Measurements from ENCODE around the gene CLIP2.

GRCh38 chr7:73319745-73320100 lies 8.2 kb downstream of the TRIM50 start:
- PRO-cap: no peak

GRCh38 chr7:73357777-73358976 lies 30.2 kb downstream of the FKBP6 start:
- PRO-cap: no peak

DNA sequence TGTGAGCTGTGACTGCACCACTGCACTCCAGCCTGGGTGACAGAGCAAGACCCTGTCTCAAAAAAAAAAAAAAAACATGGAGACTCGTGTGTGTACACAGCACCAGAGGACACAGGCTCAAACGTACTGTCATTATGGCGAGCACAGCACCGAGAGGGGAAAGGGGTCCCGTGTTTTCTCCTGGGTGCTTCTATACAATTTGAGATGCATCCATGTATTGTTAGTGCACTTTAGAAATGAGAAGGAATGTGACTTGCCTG lies 35.0 kb downstream of the FKBP6 start:
- PRO-cap: no peak

DNA sequence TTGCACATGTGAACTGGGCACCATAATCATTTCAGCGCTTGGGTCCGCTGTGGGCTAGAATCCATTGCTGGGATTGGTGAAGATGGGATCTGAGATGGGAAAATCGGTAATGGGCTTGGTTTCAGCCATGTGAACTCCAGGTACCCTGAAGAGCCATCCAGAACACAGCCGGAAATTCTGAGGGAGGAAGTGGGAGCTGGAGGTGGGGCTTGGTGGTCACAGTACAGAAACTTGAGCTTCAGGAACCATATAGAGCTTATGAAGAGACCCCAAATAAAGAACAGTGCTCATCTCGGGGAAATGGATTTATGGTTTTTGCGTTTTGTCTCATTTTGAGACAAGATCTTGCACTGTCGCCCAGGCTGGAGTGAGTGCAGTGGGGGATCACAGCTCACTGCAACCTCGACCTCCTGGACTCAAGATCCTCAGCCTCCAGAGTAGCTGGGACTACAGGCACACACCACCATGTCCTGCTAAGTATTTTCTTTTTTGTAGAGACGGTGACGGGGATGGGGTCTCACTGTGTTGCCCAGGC lies 3.5 kb upstream of the BAZ1B start:
- PRO-cap: no peak

DNA sequence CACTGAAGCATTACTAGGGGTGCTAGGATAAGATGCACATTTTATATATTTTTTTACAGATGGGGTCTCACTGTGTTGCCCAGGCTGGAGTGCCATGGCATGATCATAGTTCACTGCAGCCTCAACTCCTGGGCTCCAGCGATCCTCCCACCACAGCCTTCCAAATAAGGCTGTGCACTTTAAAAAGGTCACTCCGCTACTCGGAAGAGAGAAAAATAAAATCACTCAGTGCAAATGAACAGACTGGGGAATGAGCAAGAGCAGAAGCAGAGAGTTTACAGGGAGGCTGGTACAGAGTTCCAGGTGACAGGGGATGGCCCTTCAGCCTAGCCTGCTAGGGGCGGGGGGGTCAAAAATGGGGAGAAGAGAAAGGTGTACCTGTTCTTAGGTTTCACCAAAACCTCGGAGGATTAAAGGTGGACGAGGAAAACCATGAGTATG lies 1.8 kb downstream of the BCL7B start:
- PRO-cap: no peak

- PRO-cap: no peak
Measured at GRCh38 chr7:73577544-73577989, 812 bp downstream of the TBL2 start.

GRCh38 chr7:73701391-73701867 lies 18.0 kb downstream of the BUD23 start:
- PRO-cap: no peak

- PRO-cap: no peak
Measured at GRCh38 chr7:73766660-73767350, 3.3 kb downstream of the CLDN3 start.

- PRO-cap: no peak
Measured at GRCh38 chr7:73871274-73871830, 10.4 kb downstream of the TMEM270 start.

DNA sequence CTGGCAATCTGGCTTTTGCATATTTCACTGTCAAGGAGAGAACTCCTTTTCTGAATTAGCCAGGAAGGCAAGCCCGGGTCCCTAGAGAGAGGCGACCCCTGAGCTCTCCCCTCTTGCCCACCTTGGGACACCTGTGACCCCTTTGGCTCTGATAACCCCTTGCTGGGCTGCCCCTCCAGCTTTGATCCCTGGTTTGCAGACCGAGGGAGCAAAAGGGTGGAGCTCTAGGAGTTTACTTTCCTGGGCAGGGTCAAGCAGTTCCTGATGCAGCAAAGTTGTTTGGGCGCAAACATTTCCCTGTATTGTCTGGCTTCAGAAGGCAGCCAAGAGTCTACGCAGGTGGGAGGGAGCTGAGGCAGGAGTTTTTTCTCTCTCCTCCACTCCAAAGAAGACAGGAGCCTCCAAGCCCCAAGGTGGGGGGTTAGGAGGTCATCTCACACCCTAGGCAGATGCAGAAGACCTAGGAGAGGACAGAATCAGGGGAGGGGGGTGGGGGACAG lies 20.4 kb downstream of the TMEM270 start:
- PRO-cap: no peak

GRCh38 chr7:73978867-73979565 lies 49.0 kb upstream of the ELN start:
- PRO-cap: no peak

DNA sequence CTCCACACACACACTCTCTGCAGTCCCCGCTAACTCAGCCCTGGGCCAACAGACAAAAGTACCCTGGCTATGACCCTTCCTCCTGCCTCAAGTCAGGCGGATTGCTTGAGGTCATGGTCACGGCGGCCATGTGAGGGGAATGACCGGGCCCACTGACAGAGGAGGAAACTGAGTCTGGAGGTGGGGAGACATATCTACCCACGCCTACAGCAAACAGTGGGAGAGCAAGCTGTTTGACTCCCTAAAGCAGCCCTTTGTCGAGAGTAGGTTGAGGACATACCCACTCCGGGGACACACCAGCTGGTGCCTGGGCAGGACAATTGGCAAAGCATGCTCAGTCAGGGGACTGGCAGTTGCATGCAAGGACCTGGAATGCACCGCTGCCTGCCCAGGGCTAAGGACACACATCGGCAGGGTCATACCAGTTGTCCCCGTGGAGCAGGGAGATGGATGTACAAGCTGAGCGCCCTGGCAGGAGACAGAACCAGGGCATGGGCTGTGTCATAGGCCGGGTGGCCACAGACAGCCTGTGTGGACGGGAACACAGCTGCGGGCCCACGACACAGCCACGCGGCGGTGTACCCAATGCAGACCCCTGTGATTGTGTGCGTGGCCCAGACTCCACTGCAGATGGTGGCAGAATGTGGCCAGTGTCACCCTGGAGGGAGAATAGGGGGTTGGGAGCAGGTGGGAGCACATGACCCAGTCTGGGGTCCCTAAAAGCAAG lies 18.3 kb upstream of the ELN start:
- PRO-cap: no peak

- PRO-cap: no peak
Measured at GRCh38 chr7:74026540-74027206, 1.3 kb upstream of the ELN start.

GRCh38 chr7:74029813-74030556 lies 2.0 kb downstream of the ELN start:
- PRO-cap: bidirectional peak, plus-strand start at chr7:74030197, minus-strand start at chr7:74030023

- PRO-cap: no peak
Measured at GRCh38 chr7:74035155-74035577, 7.2 kb downstream of the ELN start.

DNA sequence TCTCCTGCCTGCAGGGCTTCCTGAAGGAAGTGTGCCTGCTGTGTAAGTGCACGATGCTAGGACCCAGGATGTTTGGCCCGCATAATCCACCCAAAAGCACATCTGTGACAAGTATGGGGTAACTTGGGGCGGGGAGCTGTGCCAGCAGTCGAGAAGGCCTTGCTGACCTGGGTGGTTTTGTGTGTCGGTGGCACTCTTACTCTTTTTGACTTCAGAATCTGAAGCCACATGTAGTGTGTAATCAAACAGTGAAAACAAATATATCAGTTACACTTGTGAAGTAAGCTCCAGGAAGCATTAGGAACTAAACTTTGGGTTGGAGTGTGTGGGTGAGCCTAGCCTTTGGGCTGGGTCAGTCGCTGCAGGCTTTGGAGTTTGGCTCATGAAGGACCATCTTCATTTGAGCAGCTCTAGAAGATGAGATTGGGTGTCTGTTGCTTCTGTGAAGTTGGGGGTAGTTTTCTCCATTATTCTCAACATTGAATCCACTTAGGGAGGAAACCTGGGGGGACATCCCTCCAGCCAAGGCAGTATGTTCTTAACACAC lies 14.3 kb downstream of the EIF4H start:
- PRO-cap: no peak

- PRO-cap: no peak
Measured at GRCh38 chr7:74189183-74190031, 15.3 kb downstream of the EIF4H start.

DNA sequence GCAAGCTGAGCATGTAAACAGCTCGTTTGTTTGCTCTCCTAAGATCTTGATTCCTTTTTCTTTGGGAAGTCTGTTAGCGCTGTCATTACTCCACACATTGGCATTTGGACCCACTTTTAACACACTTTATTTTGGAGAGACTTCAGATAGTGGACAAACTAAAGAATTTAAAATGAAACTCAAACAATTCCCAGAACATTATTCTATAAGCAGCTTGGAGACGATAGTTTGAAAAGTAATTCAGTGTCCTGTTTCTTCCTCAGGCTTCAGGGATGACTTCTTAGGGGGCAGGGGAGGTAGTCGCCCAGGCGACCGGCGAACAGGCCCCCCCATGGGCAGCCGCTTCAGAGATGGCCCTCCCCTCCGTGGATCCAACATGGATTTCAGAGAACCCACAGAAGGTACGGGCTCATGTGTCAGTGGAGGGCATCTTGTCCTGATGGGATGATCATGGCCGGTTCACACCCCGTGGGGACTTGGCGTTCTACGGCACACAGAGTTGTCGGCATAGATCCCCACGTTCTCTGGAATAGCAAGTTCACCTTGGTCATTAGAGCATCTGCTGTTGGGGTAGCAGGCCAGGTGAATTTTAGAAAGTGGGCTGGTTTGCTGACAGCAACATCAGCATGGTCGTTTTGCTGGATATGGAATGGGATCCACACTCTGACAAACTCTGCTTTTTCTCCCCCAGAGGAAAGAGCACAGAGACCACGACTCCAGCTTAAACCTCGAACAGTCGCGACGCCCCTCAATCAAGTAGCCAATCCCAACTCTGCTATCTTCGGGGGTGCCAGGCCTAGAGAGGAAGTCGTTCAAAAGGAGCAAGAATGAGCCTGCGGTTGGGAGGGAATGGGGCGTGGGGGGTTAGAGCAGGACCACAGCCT lies 15.1 kb upstream of the LAT2 start:
- PRO-cap: no peak

DNA sequence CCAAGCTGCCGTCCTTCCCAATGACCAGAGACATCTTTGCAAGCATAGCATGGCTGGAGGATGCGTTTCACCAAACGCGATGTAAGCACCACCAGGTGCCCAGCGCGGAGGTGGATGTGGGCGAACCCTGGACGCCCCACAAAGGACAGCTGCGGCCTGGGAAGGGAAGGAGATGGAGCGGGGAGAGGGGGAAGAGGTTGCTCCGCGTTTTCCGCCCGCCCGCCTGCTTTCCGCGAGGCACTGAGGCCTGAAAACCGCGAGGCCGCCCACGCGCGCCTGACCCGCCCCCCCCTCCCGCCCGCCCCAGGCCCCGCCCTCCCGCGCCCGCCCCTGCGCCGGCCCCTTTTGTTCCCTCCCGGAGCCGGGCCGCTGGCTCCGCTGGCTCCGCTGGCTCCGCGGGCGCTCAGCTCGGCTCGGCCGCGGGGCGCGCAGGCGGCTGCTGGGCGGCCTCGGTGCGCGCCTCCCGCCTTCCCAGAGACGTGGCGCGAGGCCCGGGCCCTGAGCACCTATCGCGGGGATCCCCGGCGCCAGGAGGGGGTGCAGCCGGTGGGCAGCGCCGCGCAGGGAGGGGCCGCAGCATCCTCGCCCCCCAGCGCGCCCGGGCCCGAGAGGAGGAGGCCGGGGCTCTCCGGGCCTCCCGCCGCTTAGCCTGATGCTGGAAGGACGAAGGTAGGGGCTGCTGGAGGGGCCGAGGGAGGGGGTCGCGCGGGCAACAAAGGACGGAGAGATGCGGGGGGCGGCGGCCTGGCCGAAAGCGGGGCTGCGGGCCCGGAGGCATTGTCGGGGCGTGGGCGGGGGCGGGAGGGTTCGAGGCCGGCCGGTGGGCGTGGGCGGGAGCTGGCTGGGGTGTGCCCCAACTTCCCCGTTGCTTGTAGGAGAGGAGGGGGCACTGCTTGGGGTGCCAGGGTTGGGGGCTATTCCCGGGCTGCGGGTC lies at the start of gene CLIP2:
Gene CLIP2 (plus strand): TSS at position 342 of the 934 bp plus-strand sequence.
- PRO-cap: bidirectional peak, plus-strand start at position 406 of the sequence, minus-strand start at position 242 of the sequence; bidirectional peak, plus-strand start at position 715 of the sequence, minus-strand start at position 665 of the sequence

DNA sequence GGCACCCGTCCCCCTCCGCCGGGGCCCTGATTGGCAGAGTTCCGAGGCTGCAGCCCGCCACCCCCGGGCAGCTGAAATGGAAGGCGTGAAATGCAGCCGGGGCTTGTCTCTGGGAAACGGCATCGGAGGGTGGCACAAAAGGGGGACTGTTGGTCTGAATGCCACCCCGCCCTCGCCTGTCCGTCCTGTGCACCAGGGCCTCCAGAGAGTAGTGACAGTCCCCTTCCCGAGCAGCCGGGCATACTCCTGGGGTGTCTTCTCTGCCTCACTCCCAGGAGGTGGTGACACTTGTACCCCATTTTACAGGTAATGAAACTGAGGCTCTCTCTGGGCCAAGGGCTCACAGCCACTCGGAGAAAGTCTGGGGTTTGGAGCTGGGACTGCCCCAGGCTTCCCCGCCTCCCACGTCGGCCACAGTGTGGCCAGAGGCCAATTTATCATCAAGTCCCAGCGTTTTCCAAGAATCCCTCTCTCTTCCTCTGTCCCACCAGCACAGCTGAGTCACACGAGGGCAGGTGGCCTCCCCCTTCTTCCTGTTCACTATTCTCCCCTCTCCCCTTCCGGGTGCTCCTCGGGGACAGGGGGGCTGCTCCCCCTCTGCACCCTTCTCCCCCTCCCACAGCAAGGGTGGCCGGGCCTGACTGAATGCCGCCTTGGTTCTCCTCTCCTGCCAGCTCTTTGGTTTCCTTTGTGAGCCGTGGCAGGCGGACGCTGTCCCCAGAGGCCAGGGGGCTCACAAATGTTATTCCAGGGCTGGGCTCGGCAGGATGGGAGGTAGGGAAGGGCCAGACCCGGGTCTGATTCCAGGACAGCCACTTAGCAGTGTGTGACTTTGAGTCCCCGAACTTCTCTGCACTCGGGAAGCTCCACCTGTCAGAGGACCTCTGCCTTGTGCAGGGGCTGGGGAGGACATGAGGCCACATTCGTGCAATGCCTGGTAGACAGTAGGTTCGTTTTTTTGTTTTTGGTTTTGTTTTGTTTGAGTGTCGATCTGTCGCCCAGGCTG lies 17.6 kb downstream of the CLIP2 start:
- PRO-cap: no peak